SK-N-SH (cell line): ENCODE measurements around a stretch of chr2.

DNA sequence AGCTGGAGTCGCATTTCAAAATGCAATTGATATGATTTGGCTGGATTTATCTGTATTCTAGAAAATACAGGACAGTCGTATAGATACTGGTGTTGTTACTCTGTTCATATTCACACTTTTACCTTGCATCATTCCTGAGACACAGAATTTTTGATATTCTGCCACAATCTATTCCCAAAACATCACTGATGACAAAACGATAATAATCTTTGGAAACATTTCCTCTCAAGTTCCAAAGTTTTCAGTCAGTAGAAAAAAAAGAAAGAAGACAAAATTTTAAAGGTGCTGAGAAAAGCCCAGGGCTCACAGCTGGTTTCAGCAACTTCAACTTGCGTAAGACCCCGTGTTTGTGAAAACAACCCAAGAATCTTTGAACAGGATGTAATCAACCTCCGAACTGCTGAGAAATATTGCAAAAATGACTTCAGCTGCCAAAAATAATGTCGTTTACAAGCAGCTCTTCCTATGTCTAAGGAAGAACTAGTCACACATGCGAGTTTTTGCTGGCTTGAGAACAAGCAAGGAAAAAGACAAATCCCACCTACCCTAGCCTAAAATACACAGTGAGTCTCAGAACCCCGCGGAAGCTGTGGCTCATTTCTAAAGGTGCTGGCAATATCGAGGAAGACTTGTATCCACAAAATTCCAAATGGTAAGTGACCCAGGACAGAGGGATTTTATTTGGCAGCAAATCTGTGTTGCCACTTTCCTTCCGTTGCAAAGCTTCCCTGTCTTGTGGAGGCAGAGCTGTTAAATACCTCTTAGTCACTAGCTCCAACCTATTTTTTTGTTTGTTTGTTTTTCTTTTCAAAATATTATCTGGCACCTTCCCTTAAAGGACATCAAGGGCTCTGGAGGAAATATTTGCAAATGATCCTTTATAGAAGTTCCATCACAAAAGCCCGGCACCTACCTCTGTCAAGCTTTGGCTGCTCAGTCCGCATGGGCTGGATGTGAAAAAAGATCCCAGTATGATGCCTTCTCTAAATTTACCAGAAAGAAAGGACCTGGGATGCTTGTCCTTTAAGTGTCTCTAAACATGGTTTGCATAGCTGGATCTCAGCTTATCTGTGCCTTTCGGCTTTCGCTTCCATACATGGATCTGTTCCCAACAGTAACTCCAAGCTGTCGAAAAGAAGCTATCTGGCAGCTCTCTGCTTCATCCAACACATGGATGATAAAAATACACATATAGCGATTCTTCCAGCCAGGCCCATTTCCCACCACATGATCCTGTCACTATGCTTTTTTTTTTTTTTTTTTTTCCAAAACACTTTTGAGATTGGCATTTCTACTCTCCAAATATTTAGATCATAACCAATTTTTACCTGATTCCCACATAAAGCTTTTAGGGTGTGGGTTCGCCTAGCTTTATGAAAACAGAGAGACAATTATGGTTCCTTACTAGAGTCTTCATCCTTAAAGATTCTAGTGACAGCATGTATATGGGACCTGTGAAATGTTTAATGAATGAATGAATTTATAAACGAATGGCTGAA, 60.1 kb upstream of the SLC8A1 start:
- RRBS = no CpG with 5 or more reads among the region's 20 CpGs
CAGE:
- cytosol, long polyA plus RNA = no peak
- long polyA plus RNA = no peak
- nucleus, long polyA plus RNA = no peak

DNA sequence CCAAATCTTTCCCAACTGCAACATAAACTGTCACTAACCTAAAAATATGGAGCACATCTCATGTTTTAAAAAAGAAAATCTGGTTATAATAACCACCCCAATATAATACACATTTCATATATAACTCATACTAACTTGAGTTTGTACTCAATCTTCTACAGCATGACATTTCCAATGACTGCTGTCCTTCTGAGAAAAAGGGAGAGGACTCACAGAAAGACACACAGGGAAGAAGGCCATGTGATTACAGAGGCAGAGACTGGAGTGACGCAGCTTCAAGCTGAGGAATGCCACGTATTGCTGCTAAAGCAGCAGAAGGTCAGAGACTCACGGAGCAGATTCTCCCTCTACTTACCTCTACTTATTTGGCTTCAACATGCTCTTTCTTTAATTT, 753.6 kb upstream of the PKDCC start:
- RRBS = no CpG with 5 or more reads among the region's 3 CpGs
CAGE:
- cytosol, long polyA plus RNA = no peak
- long polyA plus RNA = no peak
- nucleus, long polyA plus RNA = no peak

CAGE:
- cytosol, long polyA plus RNA = no peak
- long polyA plus RNA = no peak
- nucleus, long polyA plus RNA = no peak
Measured at GRCh38 chr2:41736384-41736599, 311.5 kb upstream of the PKDCC start.

DNA sequence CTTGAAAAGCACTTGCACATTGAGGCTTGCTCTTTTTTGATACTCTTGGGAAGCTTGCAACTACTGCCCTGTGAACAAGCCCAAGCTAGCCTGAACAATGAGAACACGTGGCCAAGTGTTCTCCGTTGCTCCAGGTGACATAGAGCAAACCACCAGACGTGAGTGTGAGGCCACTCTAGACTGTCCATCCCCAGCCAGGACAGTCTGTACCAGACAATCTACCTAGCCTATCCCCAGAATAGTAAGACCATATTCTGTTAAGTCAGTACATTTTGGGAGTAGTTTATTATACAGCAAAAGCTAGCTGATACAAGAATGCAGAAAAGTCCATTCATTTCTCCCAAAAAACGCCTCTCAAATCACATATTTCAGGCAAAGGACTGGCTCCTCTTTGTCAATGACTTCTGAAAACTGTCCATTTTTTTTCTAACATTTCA, 142.1 kb upstream of the PKDCC start:
- RRBS = no CpG with 5 or more reads among the region's 4 CpGs
CAGE:
- cytosol, long polyA plus RNA = no peak
- long polyA plus RNA = no peak
- nucleus, long polyA plus RNA = no peak

GRCh38 chr2:41912809-41913253, 135.0 kb upstream of the PKDCC start:
- RRBS = no CpG with 5 or more reads among the region's 2 CpGs
CAGE:
- cytosol, long polyA plus RNA = no peak
- long polyA plus RNA = no peak
- nucleus, long polyA plus RNA = no peak

DNA sequence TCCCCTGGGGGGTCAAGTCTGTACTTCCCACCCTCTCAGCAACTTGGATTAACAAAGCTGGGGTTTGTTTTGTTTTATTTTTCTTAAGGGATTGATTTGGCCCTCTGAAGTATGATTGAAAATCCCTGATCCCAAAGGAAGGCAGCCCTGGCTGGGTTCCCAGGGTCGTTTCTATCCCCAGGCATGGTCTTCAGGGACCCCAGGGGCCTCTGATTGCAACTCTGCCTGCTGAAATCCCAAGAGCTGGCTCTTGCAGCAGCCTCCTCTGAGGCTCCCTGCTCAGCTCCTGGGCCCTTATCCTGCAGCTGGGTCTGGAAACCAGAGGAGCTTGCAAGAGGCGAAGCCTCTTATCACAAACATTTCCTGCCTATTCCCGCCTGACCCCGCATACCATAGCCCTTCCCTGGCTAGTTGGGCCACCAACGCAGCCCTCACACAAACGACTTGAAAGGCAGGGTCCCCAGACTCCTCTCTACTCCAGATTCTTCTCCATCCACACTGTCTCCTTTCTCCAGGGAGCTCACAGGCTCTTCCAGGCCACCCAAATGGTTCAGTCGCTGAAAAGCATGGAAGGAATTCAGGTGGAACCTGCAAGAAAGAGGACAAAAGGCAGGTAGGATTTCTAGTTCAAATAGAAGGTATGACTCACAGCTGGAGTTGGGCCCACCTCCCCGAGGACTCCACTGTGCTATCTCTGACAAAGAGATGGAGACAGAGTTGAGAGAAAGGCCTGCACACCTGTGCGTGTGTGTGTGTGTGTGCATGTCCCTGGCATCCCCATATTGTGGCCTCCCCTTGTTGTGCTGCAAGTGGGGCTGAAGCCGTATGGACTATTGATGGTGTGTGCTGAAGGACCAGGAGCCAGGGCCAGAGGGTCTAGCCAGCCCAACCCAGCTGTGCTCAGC, 109.5 kb upstream of the PKDCC start:
- RRBS = no CpG with 5 or more reads among the region's 10 CpGs
CAGE:
- cytosol, long polyA plus RNA = no peak
- long polyA plus RNA = no peak
- nucleus, long polyA plus RNA = no peak

DNA sequence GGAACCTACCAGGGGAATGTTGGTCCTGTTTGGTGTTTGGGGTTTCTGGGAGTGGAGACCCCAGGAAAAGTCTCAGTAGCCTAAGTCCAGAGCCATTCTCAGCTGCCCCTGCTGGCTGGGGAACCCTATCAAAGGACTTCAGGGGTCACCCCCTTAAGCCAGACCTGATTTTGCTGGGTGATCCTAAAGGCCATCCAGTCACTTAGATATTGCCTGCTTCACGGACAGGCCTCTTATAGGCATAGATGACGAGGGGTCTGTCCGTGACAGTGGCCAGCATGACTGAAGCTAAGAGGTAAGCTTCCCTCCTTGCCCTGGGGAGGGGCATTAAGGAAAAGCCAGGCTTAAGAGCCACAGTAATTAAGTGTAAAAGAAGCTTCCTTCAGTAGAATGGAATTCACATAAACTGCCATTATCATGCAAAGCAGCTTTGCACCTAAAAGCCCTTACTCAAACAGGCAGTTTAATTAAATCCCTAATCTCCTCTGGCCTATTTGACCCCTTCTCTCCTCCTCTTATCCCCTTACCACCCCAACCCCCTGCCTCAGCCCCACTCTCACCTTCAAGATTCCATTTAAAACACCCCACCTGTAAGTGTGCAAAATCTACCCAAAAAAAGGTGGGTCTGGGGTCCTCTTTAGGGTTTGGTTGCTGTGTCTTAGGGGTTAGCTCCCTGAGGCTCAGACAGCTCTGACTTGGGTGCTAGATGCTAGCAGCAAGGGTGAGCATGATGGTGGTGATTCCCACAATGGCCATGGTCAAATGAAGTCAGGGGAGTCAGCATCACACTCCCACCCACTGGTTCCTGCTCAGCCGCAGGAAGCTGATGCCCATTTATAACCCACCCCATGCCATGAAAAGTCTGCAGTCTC, 99.3 kb upstream of the PKDCC start:
- RRBS = no CpG with 5 or more reads among the region's 4 CpGs
CAGE:
- cytosol, long polyA plus RNA = no peak
- long polyA plus RNA = no peak
- nucleus, long polyA plus RNA = no peak

DNA sequence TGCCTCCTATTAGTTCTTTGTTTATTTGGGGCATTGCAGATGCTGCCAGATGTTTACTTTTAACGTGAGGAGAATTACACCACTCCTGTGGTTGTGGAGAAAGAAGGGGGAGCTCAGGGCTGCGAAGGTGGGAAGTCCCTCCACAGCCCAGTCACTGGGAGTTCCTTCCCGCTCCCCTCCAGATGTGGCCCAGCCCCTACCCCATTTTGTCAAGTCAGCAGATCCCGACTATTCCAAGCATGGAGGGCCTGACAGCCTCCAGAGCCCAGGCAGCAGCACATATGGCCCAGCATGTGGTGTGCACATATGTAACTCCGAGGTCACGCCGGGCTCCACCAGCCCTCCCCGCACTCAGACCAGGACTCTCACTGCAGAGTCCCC, 20.9 kb downstream of the PKDCC start:
- RRBS = no CpG with 5 or more reads among the region's 8 CpGs
CAGE:
- cytosol, long polyA plus RNA = no peak
- long polyA plus RNA = no peak
- nucleus, long polyA plus RNA = no peak

GRCh38 chr2:42116943-42117370, 52.2 kb upstream of the EML4 start:
- RRBS = no CpG with 5 or more reads among the region's 4 CpGs
CAGE:
- cytosol, long polyA plus RNA = no peak
- long polyA plus RNA = no peak
- nucleus, long polyA plus RNA = no peak

DNA sequence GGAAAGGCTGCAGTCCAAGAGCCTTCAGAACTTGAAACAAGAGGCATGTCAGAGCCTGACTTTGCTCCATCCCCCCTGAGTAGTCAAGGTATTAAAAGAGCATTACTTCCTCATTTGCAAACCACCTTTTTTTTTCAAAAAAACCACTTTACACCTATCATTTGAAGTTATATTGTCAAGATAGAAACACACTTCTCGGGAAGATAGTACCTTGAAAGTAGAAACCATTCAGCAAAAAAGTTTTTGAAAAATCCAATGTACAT, 41.7 kb upstream of the EML4 start:
- RRBS = no CpG with 5 or more reads among the region's 1 CpG
CAGE:
- cytosol, long polyA plus RNA = no peak
- long polyA plus RNA = no peak
- nucleus, long polyA plus RNA = no peak

GRCh38 chr2:42171603-42172053, 2.5 kb downstream of the EML4 start:
- RRBS = no CpG with 5 or more reads among the region's 1 CpG
CAGE:
- cytosol, long polyA plus RNA = no peak
- long polyA plus RNA = no peak
- nucleus, long polyA plus RNA = no peak

DNA sequence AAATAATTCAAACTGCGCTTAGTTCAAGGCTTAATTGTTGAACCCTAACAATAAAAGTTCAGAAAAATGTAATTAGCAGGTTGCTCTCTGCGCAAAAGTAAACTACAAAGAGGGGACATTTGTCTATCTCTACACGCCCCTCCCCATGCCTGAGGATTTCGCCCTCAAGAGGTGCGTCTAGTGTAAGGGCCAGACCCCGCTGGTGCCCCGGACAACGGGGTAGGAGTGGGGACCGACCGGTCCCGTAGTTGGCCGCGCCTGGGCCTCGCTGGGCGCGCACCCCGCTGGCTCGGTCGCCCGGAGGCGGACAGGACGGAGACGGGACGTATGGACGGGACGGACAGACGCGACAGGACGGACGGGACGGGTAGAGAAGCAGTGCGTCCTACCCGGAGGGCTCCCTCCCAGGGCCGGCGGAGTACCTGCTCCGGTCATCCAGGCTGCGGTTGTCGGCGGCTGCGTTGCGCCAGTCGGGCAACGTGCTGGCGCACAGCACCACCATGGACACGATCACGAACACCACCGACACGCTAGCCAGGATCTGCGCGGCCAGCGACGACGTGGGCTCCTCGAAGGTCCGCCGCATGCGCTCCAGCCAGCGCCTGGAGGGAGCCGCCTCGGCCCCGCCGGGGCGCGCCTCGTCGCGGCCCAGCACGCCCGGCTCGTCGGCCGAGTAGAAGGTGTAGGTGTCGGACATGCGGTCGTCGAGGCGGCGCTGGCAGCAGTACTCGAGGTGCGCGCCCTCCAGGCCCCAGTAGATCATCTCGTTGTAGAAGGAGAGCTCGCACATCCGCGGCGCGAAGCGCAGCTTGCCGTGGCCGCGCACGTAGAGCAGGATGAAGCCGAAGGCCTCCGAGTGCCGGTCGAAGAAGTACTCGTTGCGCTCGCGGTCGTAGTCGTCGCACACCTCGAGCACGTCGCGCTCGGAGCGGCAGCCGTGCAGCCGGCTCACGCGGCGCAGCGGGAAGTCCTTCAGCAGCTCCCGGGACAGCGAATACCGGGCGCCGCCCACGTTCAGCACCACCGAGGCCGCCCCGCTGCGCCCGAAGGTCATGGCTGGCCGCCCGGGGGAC, 998 bp downstream of the KCNG3 start:
- RRBS = 47% methylated on average over 40 of the region's 128 CpGs
CAGE:
- cytosol, long polyA plus RNA = no peak
- long polyA plus RNA = no peak
- nucleus, long polyA plus RNA = no peak

GRCh38 chr2:42707622-42708248, 56.2 kb downstream of the OXER1 start:
- RRBS = no CpG with 5 or more reads among the region's 2 CpGs
CAGE:
- cytosol, long polyA plus RNA = no peak
- long polyA plus RNA = no peak
- nucleus, long polyA plus RNA = no peak

GRCh38 chr2:42752252-42752575, 11.7 kb downstream of the OXER1 start:
- RRBS = no CpG with 5 or more reads among the region's 1 CpG
CAGE:
- cytosol, long polyA plus RNA = no peak
- long polyA plus RNA = no peak
- nucleus, long polyA plus RNA = no peak

- RRBS = no CpG with 5 or more reads among the region's 3 CpGs
CAGE:
- cytosol, long polyA plus RNA = no peak
- long polyA plus RNA = no peak
- nucleus, long polyA plus RNA = no peak
Measured at GRCh38 chr2:42795780-42796227, 3.4 kb upstream of the HAAO start.

DNA sequence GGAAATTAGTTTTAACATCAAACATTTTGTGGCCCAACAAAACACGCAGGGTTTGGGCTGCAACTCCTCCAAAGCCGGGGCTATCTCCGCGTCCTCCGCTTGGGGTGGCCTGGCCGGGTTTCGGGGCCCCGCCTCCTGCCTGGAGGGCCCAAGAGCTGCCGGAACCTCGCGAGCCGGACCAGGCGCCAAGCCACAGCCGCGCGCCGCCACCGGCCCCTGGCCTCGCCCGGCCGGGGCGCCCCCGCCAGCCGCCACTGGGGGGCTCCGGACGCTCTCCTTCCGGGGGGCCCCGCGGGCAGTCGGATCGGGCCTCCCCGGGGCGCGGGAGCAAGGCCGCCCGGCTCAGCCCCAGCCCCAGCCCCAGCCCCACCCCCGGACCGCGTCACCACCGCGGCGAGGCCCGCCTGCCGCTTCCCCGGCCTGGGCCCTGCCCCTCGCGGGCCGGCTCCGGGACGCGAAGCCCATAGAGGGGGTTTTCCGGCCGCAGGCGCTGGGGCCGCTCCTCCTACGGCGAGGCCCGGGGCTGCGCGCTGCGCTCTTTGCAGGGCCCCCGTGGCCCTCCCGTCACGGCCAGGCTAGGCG, 17.5 kb upstream of the HAAO start:
- RRBS = 1% methylated on average over 40 of the region's 65 CpGs
CAGE:
- cytosol, long polyA plus RNA = no peak
- long polyA plus RNA = no peak
- nucleus, long polyA plus RNA = no peak

- RRBS = 86% methylated on average over 1 of the region's 17 CpGs
CAGE:
- cytosol, long polyA plus RNA = no peak
- long polyA plus RNA = no peak
- nucleus, long polyA plus RNA = no peak
Measured at GRCh38 chr2:42875344-42876166, 83.2 kb upstream of the HAAO start.

- RRBS = no CpG with 5 or more reads among the region's 12 CpGs
CAGE:
- cytosol, long polyA plus RNA = no peak
- long polyA plus RNA = no peak
- nucleus, long polyA plus RNA = no peak
Measured at GRCh38 chr2:42979409-42980316, 187.3 kb upstream of the HAAO start.

DNA sequence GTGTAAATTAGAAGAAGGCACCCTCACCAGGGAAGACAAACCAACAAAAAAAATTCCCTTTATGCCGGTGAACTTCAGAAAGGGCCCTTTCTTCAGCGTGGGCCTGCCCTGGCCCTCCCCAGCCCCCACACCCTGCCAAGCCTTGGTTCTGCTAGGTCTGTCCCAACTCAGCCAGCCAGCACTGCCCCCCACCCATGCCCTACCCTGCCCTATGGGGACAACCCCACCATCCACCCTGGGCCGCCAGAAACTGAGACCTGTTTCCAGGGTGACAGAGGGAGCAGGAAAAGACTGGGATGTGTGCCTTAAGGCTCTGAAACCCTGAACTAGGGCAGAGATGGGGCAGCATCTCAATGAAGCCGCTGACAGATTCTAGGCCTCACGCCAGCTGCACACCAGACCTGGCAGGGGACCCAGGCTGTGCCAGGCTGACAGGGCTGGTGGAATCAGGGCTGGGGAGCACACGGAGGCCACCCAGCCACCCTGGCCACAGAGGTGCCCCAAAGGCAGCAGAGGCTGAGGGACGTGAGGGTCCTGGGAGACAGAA, 169.5 kb downstream of the ZFP36L2 start:
- RRBS = no CpG with 5 or more reads among the region's 7 CpGs
CAGE:
- cytosol, long polyA plus RNA = no peak
- long polyA plus RNA = no peak
- nucleus, long polyA plus RNA = no peak

DNA sequence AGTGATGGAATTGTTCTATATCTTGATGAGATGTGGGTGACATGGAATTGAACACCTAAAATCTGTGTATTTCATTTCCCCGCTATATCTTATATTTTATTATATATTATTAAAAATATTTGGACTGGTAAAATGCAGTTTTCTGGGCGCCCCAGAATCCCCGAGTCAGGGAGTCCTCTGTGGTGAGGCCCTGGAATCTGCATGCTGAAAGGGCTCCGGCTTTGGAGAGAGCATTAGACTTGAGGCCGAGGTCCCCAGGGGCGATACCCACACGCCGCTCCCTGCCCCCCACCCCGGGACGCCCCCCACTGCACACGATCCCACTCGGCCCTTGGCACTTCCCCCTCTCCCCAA, 126.1 kb downstream of the ZFP36L2 start:
- RRBS = 90% methylated on average over 6 of the region's 12 CpGs
CAGE:
- cytosol, long polyA plus RNA = no peak
- long polyA plus RNA = no peak
- nucleus, long polyA plus RNA = no peak